Measurements from ENCODE around the genes MLC1, TUBGCP6 and MAPK11.

- PRO-cap: no peak
Measured at GRCh38 chr22:48566780-48567121, 77.4 kb downstream of the TAFA5 start.

- PRO-cap: no peak
Measured at GRCh38 chr22:48719065-48719468, 229.7 kb downstream of the TAFA5 start.

- PRO-cap: no peak
Measured at GRCh38 chr22:49178937-49179700, 648.6 kb downstream of the BRD1 start.

- PRO-cap: no peak
Measured at GRCh38 chr22:49209670-49210231, 617.9 kb downstream of the BRD1 start.

DNA sequence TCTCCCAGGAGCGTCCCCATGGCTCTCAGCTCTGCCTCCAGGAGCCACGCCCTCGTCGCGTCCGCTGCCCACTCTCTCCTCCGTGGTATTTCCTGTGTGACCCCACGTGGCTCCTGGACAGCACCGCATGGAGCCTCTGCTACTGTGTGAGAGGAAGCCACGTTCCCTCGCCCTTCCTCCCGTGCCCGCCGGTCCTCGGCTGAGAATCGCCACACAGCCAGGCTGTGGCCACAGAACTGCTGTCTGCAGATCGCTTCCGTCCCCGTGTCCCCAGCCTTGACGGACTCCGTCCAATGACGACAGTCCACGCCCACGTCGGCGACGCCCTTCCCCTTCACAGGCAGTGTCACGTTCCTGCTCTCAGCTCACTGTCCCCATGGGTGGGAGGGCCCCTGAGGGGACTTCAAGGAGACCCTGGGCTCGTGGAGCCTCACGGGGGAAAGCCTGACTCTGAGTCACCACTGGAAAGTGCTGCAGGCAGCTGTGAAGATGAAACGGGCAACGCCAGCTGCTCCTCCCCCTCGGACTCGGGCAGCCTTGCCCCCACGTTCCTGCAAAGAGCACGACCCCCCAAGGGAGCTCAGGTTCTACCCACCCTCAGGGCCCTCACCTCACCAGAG lies 458.5 kb downstream of the BRD1 start:
- PRO-cap: no peak

- PRO-cap: no peak
Measured at GRCh38 chr22:49372691-49373212, 454.9 kb downstream of the BRD1 start.

DNA sequence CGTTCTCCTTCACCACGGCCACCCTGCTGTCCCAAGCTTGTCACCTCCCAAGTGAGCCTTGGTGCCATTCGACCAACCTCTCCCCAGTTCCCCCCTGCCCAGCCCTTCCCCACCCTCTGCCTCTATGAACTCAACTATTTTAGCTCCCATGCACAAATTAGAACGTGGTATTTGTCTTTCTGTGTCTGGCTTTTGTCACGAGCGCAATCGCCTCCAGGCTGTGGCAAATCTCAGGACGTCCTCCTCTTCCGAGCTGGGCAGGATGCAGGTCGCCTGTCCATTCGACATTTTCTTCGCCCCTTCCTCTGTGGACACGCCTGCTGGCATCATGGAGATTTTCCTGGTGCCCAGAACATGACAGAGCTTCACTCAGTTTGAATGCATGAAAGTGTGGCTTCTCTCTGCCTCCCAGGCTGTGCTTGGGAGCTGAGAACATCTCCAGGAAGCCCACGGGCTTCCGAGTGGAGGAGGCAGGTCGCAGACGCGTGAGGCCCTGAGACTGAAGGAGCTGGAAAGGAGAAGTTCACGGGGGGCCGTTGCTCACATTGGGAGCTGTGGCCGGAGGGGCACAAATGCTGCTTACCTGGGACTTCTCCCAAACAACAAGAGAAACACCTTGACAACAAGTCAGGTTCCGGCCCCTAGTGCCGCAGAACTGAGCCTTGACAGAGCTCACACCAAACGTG lies 207.2 kb downstream of the BRD1 start:
- PRO-cap: no peak

GRCh38 chr22:49786974-49788049 lies 40.4 kb downstream of the BRD1 start:
- PRO-cap: no peak

- PRO-cap: bidirectional peak, plus-strand start at chr22:49853859, minus-strand start at chr22:49853487
Measured at GRCh38 chr22:49852757-49853740, 595 bp upstream of the ZBED4 start.

- PRO-cap: no peak
Measured at GRCh38 chr22:49888985-49889570, 29.2 kb downstream of the ALG12 start.

- PRO-cap: no peak
Measured at GRCh38 chr22:49892436-49893430, 25.5 kb downstream of the ALG12 start.

DNA sequence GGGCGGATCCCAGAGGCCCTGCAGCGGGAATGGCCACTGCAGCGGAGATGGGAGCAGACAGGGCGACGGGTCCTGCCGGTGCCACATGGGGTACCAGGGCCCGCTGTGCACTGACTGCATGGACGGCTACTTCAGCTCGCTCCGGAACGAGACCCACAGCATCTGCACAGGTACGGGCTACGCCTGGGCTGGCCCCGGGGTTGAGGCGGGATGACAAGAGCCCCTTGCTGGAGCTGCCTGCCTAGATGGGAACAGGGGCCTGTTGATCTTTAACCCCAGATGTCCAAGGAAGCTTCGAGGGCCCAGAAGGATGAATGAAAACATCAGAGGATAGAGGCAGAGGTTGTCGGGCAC lies 3.1 kb downstream of the CRELD2 start:
- PRO-cap: no peak

DNA sequence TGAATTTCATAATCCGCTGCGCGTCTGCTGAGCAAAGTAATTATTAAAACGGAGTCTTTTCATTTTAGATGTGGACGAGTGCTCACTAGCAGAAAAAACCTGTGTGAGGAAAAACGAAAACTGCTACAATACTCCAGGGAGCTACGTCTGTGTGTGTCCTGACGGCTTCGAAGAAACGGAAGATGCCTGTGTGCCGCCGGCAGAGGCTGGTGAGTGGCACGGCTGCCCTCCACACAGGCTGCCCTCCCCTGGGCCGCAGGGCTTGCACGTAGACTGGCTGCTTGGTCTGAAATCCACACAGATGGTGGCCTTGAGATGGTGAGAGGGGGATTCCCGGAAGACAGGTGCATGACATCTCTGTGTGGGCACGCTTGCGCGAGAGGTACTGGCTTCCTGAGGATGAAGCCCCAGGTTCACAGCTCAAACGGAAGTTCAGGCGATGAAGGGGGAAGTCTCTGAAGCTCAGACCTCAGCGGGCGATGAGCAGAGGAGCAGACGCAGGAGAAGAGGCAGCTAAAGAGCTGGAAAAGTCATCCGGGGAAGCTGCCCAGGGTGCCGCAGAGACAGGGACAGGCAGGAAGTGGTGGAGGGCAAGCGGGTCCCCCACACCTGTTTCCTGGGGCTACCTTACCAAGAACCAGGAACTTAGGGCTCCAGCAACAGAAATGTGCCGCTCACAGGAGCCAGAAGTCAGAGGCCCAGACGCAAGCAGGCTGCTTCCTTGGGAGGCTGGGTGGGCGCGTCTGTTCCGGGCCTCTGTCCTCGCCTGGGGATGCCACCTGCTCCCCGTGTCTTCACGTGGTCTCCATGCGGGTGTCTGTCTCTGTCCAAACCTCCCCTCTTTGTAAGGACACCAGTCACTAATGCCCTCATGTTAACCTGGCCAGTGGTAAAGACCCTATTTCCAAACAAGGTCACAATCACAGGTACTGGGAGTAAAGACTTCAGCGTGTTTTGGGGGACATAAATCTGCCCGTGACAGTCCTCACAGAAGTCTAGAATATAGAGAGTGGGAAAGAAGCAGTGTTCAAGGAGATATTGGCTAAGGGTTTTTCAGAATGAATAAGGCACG lies 7.3 kb downstream of the CRELD2 start:
- PRO-cap: no peak

GRCh38 chr22:49931876-49932373 lies 13.5 kb downstream of the CRELD2 start:
- PRO-cap: no peak

DNA sequence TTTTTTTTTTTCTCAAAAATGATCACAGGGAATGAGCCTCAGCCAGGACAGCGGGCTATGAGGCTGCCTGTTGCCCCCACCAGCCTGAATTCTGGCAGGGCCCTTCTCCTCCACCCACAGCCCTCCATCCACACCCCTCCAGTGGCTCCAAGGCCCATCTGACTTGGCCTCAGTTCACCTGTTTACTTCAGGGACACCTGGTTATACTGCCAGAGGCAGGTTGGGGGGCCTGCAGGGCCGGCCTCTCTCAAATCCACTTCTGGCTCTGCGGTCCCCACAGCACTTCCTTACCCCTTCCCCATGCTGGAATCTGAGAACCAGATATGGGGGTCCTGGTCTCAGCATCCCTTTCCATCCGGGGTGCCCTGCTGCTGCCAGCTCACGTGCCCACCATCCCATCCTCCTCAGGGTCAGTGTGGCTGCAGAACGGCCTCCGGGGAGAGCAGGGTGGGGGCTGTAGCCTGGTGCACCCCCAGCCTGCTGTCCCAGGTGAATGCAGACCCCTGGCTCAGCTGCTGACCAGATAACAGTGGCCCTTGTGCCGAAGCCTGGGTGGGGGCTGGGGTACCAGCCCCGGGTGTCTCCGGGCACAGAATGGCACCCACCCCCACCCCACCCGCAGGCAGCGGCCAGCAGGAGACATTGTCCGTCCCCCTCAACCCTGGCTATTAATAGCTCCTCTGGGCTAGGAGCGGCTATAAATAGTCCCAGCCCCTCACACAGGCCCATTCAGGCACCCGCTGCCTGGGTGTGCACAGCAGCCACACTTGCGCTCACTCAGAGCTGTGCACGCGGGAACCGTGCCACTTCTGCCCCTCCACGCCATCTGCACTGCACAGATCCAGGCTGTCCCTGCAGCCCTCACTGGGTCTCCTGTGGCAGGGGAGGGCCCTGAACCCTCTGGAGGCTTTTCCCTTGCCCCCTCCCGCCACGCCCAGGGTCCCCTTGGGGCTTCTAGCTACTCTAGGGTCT lies 18.5 kb downstream of the CRELD2 start:
- PRO-cap: no peak

GRCh38 chr22:50085145-50086152 lies at the start of gene MLC1:
Gene MLC1 (minus strand): TSS chr22:50085426.
- PRO-cap: no peak

GRCh38 chr22:50244849-50246093 lies at the start of gene TUBGCP6:
Gene TUBGCP6 (minus strand): TSS chr22:50245023.
- PRO-cap: bidirectional peak, plus-strand start at chr22:50245108, minus-strand start at chr22:50244971; unidirectional peak, minus-strand start at chr22:50245520

DNA sequence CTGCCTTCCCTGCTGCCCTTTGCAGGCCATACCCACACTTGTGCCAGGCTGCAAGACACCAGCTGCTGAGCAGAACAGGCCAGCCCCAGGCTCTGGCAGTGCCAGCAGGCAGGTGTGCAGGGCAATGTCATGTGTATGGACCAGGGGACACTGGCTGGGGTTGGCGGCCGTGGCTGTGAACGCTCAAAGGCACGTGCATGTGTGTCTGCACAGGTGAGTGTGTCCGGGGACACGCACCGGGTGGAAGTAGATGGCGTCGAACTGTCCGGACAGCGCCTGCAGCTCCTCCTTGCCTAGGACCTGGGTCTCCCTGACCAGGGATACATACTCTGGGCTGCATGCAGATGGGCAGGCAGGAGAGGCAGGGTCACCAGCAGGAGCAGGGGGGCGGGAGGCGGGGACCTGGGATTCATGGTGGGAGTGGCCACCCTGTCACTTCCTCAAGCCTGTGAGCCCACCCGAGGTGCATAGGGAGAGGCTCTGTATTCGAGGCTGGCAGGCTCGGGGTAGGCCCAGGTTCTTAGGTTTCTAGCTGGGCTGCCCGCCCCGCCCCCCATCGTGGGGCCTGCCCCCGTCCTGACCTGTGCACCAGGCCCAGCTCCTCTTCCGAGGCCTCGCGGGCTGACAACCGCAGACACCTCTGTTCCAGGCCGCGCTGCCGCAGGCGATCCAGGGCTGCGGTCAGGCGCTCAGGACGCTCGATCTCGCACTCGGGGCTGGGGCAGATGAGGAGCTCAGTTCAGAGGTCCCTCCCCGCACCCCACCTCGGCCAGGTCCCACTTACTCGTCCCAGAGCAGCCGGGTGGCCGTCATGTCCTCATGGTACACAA lies 660 bp downstream of the HDAC10 start:
- PRO-cap: unidirectional peak, plus-strand start at position 485 of the sequence

GRCh38 chr22:50269595-50270818 lies at the start of gene MAPK11:
Gene MAPK11 (minus strand): TSS chr22:50270380.
- PRO-cap: no peak

- PRO-cap: no peak
Measured at GRCh38 chr22:50278417-50279301, 8.5 kb upstream of the MAPK11 start.